Measurements from ENCODE around the gene SLC39A12.

DNA sequence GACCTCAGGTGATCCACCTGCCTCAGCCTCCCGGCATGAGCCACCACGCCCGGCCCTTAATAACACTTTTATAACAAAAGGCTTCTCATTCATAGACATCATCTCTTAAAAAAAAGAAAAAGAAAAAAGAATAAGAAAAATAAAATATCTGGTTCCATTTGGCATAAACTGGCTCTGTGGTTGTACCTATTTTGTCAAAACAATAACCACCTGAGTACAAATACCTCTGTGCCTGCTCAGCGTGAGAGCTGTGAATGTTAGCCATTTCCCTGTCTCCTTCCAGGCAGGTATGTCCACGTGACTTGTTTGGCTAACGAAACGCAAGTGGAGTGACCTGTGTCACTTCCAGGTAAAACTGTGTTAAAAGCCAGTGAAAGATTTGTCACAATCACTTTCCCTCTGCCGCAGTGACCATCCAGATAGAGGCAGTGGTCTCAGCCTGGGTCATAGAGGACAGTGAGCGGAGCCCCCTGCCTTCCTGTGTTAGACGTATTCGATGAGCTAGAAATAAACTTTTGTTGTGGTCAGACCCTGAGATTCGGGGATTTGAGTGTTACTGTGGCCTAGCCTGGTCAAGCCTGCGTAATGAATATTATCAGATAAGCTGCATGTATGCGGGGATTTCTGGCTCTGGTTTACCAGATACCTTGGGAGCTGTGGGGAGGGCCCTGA lies 3.6 kb downstream of the PTER start:
- RRBS, result no CpG with 5 or more reads among the region's 14 CpGs

DNA sequence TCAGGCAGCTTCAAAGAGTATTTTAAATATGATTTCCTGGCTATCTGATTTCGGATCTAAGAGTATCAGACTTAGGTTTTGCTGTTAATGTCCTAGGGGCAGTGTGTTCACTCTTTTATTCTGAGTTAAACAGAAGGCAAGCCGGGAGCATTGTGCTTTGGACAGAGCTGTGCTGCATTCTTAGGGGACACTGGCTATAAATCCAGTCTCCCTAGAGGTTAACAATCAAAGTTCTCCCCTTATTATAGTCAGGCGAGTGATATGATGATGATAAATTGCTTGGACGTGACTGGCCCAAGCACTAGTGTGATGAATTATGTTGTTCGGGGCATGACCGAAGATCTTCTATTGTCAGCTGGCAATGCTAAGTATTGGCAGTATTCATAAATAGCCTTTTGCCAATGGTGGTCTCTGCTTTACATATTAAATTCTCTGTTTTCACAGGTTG lies 4.6 kb downstream of the PTER start:
- RRBS, result no CpG with 5 or more reads among the region's 6 CpGs

DNA sequence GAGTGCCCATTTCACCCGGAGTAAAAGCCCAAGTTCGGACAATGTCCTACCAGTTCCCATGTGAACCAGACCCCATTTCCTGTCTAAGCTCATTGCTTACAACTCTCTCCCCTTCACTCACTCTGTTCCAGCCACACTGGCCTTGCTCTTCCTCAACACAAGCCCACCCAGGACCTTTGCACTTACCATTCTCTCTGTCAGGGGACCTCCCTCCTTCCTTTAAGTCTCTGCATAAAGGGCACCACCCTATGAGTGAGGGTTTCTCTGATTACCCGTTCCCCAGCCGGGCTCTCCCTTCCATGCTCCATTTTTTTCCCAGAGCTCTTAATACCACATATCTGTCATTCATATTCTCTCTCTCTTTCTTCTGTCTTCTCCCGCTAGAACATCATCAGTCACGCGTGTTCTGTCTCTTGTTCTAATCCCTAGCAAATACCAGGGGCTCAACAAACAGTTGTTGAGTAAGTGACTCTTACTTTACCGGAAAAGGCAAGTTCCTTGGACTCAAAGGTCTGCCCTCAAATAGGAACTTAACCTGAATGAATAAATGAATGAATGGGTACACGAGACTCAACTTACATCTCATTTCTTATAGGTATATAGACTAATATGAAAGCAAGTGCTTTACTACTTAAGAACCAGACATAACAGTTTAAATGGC lies 68.5 kb downstream of the RSU1 start:
- RRBS, result no CpG with 5 or more reads among the region's 9 CpGs

GRCh38 chr10:16818102-16818424 lies 839 bp upstream of the RSU1 start:
- RRBS, result no CpG with 5 or more reads among the region's 2 CpGs

DNA sequence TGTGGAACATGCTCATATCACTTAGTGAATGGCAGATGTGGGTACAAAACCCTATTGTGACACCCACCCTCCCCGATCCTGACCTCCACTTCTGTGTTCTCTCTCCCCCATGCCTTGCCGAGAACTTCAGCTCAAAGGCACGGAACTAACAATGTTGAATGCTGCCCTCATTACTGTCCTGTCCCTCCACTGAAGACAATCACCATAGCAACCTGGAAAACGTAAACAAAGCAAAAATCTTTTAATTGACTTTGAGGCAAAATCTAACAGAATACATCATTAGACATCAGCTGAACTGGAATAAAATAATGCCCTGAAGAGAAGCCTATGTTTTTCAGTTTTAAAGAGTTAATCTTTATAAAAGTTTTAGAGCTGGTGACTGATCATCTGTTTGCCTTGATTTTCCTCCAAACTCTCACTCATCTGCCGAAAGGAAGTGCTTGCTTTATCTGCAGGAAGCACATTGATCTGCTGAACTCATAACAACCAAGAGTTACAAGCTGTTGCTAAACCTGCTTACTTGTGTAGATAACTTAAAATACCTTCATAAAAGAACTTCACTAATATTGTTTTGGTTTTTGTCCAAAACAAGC lies 133.6 kb downstream of the CUBN start:
- RRBS, result no CpG with 5 or more reads among the region's 5 CpGs

GRCh38 chr10:17031604-17032223 lies 97.9 kb downstream of the CUBN start:
- RRBS, result no CpG with 5 or more reads among the region's 10 CpGs

DNA sequence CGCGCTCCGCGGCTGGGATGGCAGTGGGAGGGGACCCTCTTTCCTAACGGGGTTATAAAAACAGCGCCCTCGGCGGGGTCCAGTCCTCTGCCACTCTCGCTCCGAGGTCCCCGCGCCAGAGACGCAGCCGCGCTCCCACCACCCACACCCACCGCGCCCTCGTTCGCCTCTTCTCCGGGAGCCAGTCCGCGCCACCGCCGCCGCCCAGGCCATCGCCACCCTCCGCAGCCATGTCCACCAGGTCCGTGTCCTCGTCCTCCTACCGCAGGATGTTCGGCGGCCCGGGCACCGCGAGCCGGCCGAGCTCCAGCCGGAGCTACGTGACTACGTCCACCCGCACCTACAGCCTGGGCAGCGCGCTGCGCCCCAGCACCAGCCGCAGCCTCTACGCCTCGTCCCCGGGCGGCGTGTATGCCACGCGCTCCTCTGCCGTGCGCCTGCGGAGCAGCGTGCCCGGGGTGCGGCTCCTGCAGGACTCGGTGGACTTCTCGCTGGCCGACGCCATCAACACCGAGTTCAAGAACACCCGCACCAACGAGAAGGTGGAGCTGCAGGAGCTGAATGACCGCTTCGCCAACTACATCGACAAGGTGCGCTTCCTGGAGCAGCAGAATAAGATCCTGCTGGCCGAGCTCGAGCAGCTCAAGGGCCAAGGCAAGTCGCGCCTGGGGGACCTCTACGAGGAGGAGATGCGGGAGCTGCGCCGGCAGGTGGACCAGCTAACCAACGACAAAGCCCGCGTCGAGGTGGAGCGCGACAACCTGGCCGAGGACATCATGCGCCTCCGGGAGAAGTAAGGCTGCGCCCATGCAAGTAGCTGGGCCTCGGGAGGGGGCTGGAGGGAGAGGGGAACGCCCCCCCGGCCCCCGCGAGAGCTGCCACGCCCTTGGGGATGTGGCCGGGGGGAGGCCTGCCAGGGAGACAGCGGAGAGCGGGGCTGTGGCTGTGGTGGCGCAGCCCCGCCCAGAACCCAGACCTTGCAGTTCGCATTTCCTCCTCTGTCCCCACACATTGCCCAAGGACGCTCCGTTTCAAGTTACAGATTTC lies 1.5 kb downstream of the VIM start:
- RRBS, result 4% methylated on average over 28 of the region's 101 CpGs

- RRBS, result no CpG with 5 or more reads among the region's 4 CpGs
Observed at GRCh38 chr10:17231797-17232823, 4.1 kb downstream of the VIM start.

GRCh38 chr10:17237081-17237872 lies 9.2 kb downstream of the VIM start:
- RRBS, result no CpG with 5 or more reads among the region's 6 CpGs

DNA sequence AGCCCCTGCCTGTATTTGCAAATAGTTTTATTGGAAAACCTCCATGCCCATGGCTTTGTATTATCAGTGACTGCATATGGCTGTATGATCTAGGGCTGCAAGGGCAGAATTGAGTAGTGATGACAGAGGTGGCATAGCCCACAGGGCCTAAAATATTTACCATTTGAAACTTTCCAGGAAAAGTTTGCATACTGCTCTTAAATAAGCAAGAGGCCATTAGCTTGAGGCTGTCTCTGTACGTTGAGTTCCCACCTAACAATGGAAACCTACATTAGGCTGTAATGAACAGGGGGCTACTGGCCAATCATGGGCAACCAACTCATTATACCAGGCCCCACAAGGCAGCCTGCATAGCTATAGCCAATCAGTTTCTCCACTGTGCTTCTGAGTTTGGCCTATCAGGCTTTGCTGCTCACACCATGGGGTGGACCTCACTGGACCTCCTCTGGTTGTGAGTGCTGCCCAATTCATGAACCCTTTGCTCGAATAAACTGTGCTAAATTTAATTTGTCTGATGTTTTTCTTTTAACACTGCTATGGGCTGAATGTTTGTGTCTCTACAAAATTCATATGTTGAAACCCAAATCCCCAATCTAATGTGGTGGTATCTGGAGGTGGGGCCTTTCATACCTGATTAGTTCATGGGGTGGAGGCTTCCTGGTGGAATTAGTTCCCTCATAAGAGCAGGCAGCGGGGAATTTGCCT lies 752 bp upstream of the ST8SIA6 start:
- RRBS, result no CpG with 5 or more reads among the region's 3 CpGs

- RRBS, result no CpG with 5 or more reads among the region's 10 CpGs
Observed at GRCh38 chr10:17511134-17511671, 56.8 kb upstream of the ST8SIA6 start.

DNA sequence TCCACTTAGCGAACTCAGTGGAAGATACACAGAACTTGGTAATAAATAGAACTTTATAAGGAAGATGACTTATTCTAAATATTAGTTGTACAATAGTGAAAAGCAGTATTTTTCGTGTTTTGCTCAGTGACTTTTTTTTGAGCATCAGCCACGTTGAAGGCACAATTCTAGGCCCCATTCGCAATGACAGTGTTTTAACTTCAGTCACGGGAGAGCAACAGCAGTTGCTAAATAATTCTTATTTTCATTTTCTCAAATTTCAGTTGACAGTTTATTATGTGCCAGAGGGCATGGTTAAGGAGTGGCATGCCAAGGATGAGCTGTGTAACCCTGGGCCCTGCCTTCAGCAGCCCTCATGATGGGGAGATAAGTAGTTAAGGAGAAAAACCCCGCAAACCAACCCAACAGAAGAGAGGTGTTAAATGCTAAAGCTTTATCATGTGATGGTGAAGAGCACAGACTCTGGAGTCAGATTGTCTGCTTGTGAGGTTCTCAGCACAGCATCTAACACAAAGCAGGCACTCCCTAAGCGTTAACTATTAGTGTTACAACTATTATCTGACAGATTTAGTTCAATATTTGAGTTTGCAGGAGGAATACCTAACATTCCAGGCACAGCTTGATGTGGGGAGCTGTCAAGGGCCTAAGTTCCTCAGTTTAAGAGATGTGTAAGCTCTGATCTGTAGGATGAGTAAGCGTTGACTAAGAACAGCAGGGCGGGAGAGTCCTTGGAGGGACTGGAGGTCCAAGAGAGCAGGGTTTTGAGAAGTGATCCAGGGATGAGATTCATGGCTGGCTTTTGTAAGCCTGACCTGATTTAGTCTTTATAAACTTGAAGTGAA lies 29.6 kb downstream of the STAM start:
- RRBS, result no CpG with 5 or more reads among the region's 9 CpGs

GRCh38 chr10:17756723-17757542 lies 4.9 kb downstream of the TMEM236 start:
- RRBS, result no CpG with 5 or more reads among the region's 9 CpGs

DNA sequence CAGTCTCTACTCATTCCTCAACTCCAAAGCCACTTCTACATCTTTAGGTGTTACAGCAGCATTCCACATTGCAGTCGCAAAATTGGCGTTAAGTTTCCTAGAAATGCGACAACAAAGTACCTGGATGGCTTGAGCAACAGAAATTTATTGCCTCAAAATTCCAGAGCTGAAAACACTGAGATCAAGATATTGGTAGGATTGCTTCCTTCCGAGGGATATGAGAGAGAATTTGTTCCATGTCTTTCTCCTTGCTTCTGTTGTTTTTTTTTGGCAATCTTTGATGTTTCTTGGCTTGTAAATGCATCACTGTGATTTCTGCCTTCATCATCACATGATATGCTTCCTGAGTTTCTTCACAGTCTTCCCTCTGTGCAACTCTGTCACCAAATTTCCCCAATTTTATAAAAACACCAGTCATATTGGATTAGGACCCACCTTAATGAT lies 14.6 kb downstream of the TMEM236 start:
- RRBS, result no CpG with 5 or more reads among the region's 4 CpGs

GRCh38 chr10:17951655-17952185 lies at the start of gene SLC39A12:
SLC39A12 (plus strand) TSS chr10:17951918.
- RRBS, result no CpG with 5 or more reads among the region's 2 CpGs

- RRBS, result no CpG with 5 or more reads among the region's 7 CpGs
Observed at GRCh38 chr10:18179799-18180374, 39.7 kb downstream of the CACNB2 start.

- RRBS, result no CpG with 5 or more reads among the region's 4 CpGs
Observed at GRCh38 chr10:18199082-18199831, 59.0 kb downstream of the CACNB2 start.

- RRBS, result no CpG with 5 or more reads among the region's 8 CpGs
Observed at GRCh38 chr10:18239943-18240545, 99.8 kb downstream of the CACNB2 start.

DNA sequence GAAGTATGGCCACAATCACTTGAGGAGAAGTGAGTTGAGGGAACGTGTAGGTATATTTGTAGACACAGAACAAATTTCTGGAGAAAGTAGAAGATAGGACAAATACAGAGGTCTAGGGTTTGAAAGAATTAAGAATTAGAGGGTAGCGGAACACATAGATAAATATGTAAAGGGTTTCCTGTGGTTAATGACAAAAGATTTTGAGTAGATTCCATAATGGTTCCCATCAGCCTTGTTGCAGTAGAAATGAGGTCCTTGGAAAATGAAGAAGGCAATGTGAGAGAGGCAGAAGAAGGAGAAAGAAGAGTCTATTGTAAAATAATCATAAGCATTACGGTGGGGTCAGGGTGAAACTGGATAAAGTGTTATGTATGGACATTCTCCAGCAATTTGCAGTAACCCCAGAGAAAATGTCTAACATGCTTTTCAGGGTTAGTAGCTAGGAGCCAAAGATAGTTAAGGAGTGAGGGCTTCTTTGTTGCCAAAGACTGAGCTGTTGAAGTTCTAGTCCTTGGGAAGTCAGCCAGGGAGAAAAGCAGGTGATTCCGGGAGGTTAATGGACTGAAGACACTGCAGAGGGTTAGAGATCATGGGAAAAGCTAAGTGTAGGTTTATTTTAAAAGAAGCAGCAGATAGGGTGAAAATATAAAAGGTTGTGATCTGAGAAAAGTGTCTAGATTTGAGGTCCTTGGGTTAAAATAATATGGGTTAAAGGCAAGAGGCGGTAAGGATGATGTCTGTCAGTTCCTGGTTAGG lies 166.2 kb downstream of the CACNB2 start:
- RRBS, result no CpG with 5 or more reads among the region's 5 CpGs

- RRBS, result no CpG with 5 or more reads among the region's 4 CpGs
Observed at GRCh38 chr10:18519360-18520241, 131.8 kb downstream of the NSUN6 start.